HT-29 (cell line): ENCODE measurements around a stretch of chr19.

- RAMPAGE, long total RNA: no peak
These were observed 4.9 kb downstream of the KRI1 start for GRCh38 chr19:10560769-10561430.

DNA sequence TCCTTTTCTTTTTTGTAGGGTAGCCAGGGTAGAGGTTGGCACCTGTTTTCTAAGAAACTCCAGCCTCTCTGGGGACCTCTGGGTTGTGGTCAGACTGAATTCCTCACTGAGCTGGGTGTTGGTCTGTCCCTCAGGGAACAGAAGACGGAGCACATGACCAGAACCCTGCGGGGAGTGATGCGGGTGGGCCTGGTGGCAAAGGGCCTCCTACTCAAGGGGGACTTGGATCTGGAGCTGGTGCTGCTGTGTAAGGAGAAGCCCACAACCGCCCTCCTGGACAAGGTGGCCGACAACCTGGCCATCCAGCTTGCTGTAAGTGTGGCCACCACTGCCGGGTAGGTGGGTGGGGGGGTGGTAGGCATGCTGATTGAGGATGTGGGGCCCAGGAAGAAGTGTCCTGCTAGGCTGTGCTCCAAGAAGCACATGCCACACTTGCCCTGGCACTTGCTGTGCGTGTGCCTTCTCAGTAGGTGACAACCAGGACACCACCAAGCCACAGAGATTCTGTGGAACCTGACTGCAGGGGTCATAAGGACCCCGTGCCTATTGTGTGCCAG lies 17.2 kb downstream of the ILF3 start:
- RAMPAGE, long total RNA: no peak

GRCh38 chr19:10681566-10682244 lies 19.5 kb upstream of the QTRT1 start:
- RAMPAGE, long total RNA: no peak

DNA sequence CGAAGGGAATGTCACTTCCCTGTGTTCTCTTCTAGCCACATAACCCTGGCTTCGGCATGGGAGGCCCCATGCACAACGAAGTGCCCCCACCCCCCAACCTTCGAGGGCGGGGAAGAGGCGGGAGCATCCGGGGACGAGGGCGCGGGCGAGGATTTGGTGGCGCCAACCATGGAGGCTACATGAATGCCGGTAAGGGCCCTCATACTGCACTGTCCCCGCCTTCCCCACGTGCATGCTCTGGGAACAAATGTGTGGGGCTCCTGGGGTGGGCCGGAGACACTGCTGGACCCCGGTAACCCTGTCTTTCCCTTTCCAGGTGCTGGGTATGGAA lies 17.7 kb upstream of the QTRT1 start:
- RAMPAGE, long total RNA: no peak

- RAMPAGE, long total RNA: no peak
These were observed 13.8 kb upstream of the QTRT1 start for GRCh38 chr19:10687242-10687974.

DNA sequence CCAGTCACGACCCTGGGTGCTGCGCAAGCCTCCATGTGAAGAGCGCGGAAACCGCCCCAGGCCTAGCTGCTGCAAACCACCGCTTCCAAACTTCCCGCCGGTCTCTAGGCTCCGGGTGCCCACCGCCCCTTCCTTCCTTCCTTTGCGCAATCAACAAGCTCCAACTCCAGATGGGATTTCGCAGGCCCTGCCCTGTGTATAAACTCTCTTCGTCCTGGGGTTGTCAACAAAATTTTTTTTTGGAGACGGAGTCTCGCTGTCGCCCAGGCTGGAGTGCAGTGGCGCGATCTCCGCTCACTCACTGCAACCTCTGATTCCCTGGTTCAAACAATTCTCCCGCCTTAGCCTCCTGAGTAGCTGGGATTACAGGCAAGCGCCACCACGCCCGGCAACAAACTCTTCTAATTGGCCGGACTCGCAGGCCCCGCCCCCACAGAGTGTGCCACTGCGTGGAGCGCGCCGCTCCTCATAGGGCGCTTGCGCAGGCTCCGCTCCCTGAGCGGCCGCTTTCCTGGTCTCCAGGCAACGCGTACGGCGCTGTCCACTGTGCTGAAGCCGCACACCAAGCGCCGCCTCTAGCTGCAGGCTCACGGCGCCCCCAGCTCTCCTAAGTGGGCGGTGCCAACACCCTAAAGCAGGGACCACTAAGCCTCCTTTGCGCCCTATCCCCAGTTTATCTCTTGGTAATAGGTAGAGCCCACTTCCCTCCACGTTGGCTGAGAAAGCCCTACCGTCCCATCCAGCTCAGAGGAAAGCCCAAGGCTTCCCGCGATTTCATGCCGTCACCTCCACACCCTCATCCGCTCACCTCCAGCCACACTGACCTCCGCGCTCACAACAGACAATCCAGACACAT lies 5.6 kb upstream of the QTRT1 start:
- RAMPAGE, long total RNA: no peak

GRCh38 chr19:10763343-10764124 lies 45.7 kb downstream of the DNM2 start:
- RAMPAGE, long total RNA: no peak

GRCh38 chr19:10775532-10776016 lies 57.7 kb downstream of the DNM2 start:
- RAMPAGE, long total RNA: no peak

DNA sequence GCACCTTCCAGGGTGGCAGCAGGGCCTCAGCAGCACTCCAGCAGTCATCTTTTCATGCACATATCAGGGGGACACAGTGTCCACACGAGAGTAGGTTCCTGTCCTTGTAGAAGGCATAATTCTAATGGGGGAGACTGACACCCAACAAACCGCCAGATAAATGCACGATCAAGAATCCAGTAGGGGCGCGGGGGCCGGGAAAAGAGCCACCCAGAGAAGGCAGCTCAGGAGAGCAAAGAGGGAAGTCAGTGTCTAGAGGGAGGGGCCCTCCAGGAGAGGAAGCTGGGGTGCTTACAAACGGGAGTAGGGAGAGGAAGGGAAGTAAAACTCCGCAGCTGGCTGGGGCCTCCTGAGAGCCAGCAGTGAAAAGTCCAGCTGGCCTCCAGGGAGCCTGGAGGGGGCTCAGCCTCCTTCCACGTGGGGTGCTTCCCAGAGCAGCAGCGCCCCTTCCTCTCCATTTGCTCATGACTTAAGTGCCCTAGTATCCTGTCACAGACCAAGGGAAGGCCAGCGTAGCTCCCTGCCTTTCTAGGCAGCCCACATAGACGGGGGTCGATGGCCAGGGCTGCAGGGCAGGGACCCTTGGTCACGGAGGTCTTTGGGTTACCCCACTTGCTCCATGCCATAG lies 51.8 kb downstream of the TMED1 start:
- RAMPAGE, long total RNA: no peak

DNA sequence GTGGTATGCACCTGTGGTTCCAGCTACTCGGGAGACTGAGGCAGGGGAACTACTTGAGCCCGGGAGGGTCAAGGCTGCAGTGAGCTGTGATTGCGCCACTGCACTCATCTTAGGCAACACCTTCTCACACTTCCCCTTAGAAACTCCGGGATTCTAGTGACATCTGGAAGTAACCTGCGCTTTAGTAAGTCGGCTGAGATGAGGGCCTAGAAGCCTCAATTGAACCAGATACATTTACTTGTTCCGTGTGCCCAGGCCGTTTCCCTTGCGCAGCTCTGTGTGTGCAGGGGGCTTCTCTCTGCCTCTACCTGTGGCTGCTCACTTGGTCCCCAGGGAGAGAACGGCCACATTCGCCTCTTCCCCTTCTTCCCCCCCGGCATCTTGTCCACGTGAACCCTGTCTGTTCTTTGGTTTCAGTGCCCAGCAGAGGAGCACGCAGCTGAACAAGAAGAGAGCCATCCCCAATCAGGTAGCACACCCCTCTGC lies 30.5 kb downstream of the TMED1 start:
- RAMPAGE, long total RNA: no peak

- RAMPAGE, long total RNA: no peak
These were observed 15.4 kb downstream of the TMED1 start for GRCh38 chr19:10820601-10821060.

DNA sequence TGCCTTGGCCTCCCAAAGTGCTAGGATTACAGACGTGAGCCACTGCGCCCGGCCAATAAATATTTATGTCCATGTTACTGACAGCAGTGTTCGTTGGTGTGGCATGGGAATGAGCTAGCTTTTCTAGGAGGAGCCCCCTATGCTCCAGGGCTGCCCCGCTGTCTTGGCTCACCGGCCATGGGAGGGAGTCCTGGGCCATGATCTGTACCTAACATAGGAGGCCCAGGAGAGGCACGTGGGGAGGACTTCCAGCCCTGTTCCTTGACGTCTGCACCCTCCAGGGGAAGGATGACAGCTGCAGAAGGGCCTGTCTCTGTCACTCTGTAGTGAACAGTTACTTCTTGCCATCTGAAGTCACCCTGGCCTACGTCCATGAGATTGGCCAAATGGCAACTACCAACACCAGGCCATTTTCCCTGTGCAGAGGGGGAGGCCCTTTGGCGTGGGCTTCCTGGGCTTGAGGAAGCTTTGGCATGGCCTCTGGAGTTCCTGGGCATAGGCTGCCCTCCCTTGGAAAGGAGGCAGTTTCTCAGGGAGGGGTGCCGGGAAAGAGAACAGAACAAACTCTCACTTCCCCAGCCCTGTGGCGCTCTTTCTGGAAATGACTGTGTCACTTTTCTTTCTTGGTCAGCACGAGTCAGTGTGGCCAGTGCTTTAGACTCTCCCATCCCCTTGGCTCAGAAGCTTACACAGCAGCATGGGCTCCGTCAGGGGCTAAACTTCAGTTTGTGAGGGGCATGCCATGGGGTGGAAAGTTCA lies 5.1 kb downstream of the CARM1 start:
- RAMPAGE, long total RNA: no peak

- RAMPAGE, long total RNA: no peak
These were observed 20.2 kb downstream of the CARM1 start for GRCh38 chr19:10891284-10892308.

DNA sequence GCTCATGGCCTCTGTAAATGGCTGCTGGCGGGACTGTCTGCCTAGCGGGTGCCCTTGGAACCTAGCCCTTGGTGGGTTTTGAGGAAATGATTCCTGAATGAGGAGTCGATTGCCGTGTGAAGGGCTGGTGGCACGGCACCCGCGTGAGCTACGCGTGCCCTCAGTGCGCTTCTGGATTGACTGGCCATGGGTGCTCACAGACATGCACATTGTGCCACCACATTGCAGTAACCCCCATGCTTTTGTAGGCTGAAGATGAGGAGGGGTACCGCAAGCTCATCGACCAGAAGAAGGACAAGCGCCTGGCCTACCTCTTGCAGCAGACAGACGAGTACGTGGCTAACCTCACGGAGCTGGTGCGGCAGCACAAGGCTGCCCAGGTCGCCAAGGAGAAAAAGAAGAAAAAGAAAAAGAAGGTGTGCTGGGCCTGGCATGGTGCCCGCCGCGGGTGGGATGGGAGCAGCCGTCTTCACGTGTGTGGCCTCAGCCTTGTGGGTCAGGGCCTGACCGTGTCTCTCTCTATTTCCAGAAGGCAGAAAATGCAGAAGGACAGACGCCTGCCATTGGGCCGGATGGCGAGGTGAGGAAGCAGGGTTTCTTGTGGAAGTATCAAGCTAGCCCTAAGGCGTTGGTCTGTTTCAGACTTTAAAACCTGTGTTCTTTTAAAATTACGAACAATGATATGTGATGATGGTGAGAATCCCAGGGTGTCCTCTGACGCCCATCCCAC lies 35.3 kb downstream of the SMARCA4 start:
- RAMPAGE, long total RNA: no peak

- RAMPAGE, long total RNA: no peak
These were observed 27.3 kb upstream of the LDLR start for GRCh38 chr19:11061825-11062504.

- RAMPAGE, long total RNA: no peak
These were observed 23.0 kb upstream of the LDLR start for GRCh38 chr19:11066210-11066709.

DNA sequence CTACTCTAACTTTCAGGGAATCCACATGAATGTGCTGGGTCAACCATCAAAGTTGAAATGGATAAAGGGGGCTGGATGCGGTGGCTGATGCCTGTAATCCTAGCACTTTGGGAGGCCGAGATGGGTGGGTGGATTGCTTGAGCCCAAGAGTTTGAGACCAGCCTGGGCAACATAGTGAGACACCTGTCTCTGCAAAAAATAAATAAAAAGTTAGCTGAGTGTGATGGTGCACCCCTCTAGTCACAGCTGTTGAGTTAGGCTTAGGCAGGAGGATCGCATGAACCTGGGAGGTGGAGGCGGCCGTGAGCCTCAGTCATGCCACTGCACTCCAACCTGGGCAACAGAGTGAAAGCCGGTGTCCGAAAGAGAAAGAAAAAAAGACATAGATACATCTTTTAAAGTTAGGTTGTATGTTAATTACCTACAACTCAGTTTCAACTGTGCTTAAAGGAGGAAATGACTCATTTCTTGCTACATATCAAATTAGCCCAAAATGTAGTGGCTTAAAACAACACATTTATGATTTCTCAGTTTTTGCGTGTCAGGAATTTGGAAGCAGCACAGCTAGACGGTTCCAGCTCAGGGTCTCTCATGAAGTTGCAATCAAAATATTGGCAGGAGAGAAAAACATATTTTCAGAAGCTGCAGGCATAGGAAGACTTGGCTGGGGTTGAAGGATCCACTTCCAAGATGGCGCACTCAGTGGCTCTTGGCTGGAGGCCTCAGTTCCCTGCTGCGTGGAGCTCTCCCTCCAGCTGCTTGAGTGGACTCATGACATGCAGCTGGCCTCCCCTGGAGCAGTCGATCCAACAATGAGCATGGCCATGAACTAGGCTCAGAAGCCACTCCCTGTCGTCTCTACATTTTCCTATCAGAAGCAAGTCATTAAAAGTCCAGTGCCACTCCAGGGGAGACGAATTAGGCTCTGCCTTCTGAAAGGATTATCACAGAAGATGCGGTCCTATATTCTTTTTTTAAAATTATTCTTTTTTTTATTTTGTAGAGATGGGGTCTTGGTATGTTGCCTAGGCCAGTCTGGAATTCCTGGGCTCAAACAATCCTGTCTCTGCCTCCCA lies 7.0 kb downstream of the LDLR start:
- RAMPAGE, long total RNA: no peak

- RAMPAGE, long total RNA: no peak
These were observed 16.9 kb downstream of the KANK2 start for GRCh38 chr19:11180495-11180894.

GRCh38 chr19:11189651-11190151 lies 7.6 kb downstream of the KANK2 start:
- RAMPAGE, long total RNA: no peak

GRCh38 chr19:11198750-11199554 lies 1.6 kb upstream of the KANK2 start:
- RAMPAGE, long total RNA: no peak